Astrocyte (in vitro differentiated cells and primary cell): ENCODE measurements around the gene CACNA1S.

DNA sequence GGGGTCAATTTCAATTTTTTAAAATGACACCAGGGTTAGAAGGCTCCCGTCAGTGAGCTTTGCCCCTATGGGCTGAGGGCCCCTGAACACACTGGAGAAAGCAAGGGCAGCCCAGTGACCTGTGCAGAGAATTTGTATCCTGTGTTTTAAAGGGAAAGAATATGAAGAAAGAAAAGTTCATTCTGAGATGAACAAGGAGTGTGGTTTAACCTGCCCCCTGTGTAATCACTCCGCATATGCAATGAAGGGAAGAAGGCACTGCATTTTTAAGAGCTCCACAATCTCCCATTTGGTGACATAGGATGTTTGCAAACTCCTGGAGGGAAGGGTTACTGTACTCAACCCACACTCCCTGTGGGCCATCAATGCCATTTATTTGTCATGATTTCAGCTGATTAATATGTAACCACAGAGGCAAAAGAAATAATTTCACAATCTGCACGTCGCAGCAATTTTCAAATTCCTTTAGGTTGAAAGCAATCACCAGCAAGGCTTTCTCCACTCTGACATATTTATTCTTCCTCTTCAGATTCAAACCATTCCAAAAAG is 95.6 kb downstream of the ZNF281 start:
- PRO-cap: no peak
- RRBS, 2 experiments: no CpG with 5 or more reads among the region's 4 CpGs

DNA sequence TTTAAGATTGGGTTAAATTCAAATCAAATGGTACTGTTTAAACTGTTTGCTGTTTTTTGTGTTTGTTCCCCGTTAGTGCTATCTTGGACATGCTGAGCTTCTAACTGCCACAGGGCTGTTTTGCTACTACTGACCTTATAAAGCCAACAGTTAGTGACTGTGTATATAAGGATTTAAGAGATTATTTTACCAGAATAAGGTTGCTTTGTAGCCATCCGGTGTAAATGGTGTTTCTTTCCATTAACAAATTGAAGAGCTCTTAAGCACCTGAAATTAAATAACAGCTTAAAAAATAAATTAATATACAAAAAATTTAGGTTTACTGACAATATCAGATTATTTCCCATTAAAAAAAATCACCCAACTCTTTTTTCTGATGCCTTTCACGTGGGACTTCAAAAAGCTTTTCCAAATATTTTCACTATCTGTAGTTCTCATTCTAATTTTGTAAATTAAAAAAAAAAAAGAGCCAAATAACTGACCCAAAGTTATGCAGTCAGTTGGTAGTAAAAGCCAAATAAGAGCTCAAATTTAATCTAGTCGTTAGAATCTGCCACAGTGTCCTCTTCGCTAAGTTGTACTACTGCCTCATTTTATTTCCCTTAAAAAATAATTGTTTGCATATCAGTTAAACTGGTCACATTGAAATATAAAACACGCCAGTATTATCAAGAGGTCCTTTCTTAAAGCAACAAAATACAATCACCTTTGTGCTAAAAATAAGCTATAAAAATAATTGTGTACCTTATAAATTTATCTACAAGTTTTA is 36.7 kb downstream of the ZNF281 start:
- PRO-cap: no peak
- RRBS, 2 experiments: no CpG with 5 or more reads among the region's 6 CpGs

DNA sequence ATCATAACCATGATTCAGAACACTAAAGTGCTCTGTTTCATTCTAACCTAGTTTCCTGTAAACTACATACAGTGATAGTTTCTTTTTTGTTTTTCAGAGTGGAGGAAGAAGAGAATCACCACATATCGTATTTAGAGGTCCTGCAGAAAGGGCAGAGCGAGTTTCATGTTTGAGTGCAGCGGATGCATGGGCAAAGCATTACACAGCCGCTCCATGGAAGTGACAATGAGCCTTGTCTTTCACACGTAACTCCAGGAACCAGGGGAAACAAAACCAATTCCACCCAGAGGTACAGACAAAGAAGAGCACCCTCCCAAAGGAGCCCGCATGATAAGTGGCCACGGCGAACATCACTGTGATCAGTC is 64.0 kb upstream of the ZNF281 start:
- PRO-cap: no peak
- RRBS, 2 experiments: no CpG with 5 or more reads among the region's 8 CpGs

- PRO-cap: no peak
- RRBS, 2 experiments: no CpG with 5 or more reads among the region's 1 CpG
Measured at GRCh38 chr1:200479674-200480452, 70.0 kb upstream of the ZNF281 start.

DNA sequence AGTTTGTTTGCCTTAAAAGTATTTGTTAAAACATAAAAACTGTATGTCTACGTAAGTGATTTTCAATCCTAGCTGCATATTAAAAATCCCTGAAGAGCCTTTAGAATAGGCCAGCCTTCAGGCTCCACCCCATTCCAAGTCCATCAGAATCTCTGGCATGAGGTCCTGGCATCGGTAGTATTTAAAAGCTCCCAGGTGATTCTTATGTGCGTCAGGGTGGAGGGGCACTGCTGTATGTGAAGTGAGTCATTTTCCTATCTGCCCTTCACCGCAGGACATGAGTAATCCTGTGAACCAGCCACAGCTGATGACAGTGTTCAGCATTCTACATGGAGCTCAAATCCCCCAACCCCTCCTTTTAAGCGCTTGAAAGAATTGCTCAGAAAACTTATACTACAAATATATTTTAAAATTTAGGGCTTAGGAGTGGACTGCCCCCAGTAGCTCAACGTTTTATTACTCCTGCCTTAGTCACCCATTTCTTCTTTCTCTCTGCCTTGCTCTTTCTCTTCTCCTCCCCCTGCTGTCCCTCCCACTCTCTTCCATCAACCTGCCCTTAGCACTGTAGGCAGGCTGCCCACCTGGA is 73.7 kb upstream of the ZNF281 start:
- PRO-cap: no peak
- RRBS, 2 experiments: no CpG with 5 or more reads among the region's 6 CpGs

DNA sequence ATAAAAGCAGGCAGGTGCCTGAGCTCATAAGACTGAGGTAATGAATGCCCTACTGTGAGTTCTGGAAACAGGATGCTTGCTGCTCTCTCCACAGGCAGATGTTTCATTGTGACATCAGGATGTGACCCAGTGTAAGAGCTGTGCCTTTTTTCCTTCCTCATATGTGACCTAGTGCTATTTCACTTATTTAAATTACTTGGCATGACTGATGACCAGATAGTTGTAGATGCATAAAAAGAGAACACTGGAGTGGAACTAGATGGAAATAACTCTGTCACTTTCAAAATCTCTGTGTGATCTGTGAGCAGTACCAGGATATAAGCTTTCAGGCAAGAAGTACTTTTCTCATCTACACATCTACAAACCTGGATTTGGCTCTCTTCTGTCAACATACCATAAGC is 31.8 kb downstream of the KIF14 start:
- PRO-cap: no peak

- PRO-cap: no peak
- RRBS, 2 experiments: no CpG with 5 or more reads among the region's 5 CpGs
Measured at GRCh38 chr1:200640892-200641298, 20.3 kb upstream of the KIF14 start.

GRCh38 chr1:200670443-200670821 is 725 bp upstream of the DDX59 start:
- PRO-cap: unidirectional peak, plus-strand start at chr1:200670556
- RRBS, 2 experiments: no CpG with 5 or more reads among the region's 5 CpGs

- PRO-cap: no peak
- RRBS, 2 experiments: no CpG with 5 or more reads among the region's 3 CpGs
Measured at GRCh38 chr1:200728992-200729608, 9.6 kb upstream of the CAMSAP2 start.

GRCh38 chr1:200899918-200900236 is 5.2 kb downstream of the INAVA start:
- PRO-cap: no peak
- RRBS, 2 experiments: no CpG with 5 or more reads among the region's 6 CpGs

GRCh38 chr1:201112301-201112806 is at the start of gene CACNA1S:
Gene CACNA1S (minus strand): TSS chr1:201112426.
- PRO-cap: no peak
- RRBS, 2 experiments: no CpG with 5 or more reads among the region's 8 CpGs

DNA sequence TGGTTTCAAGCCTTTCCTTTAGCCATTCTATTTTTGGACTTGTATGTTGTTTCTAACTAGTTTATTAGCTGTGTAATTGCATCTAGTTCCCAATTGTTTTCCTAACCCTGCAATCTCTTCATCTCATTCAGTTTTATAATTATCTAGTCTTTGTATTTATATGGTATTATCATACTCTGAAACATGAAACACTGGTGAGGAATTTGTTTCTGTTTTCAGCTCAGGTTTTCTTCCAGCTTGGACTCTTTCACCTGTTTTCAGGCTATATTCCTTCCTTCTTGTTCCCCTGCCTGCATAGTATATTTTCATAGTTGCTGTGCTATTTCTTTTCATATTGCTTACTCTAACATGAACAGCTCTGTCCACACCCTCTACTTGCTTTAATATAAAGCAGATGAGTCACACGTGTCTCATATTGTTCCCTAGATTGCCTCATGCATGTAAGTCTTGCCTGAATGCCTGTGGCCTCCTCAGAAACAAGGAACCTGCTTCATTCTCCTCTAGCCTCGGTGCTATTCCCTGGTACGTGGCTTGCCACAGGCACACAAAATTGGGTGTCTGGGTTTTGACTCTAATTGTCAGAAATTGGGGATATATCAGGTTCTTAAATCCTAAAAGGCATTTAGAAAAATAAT is 16.7 kb upstream of the PKP1 start:
- PRO-cap: no peak
- RRBS, 2 experiments: no CpG with 5 or more reads among the region's 3 CpGs

DNA sequence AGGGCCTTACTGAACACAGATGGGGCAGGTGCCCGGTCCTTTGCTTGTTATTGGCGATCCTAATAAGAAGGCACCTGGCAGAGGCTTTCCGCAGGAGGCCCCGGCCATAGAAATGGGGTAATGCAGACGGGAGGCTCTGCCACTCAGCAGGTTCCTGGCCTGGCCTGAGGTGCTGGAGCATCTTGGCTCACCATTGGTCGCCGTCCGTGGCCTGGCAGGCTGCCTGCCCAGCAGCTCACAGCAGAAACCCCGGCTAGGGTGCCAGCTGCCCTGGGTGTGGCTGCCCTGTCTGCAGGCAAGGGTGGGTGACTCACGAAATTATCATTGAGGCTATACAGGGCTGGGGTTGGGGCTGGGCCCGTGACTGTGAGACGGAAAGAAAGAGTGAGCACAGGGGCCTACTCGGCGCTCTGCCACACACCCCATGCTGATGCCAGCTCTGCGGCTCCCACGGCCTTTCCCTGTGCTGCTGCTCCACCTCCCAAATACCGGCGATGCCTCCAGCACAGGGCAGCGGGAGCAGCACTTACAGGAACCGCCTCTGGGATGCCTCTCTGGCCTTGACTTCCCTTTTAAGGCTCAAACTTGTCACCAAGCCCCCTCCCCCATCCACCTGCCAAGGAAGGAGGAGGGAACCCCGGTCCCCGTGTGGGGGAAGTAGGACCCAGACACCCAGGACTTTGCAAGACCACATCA is 8.0 kb upstream of the PKP1 start:
- PRO-cap: no peak
- RRBS, 2 experiments: 42 to 48% methylated on average over 4 of the region's 22 CpGs

DNA sequence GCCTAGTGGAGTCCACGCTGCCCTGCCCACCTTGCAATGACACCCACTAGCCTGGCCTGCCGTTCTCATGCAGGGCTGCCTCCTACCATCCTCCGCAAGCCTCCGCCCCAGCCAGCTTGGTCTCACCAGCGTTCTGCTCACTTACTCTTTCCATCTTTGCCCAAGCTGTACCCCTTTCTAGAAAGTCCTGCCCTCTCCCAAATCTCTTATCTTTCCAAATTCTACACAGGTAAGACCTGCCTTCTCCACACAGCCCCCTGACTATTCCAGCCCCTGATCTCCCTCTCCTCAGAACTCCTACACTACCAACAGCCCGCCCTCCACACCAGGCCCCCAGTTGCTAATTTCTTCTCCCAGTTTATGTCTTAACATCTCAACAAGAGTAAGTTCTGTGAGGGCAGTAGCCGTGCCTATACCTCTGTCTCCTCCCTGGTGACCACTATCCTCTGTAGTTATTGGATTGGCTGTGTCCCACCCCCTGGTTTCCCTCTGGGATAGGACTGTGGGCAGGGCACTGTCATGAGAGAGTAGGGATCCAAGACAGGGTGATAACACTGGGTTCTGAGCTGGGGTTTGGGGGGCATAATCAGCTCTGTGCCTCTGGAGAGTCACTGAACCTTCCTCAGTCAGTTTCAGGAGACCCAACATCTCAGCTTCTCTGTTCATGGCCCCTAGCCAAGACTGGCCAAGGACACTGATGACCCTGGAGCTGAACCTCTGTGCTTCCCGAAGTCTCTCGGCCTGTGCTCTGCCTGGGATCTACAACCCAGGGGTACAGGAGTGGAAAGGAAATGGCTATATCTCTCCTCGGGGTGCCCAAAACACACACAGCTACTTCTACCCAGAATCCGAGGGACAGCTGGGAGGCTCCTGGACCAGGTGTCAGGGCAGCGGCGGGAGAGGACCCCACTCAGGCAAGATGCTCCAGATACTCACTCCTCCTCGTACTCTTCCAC is 4.9 kb downstream of the TNNT2 start:
- PRO-cap: no peak
- RRBS, 2 experiments: no CpG with 5 or more reads among the region's 14 CpGs

GRCh38 chr1:201377864-201378306 is 405 bp upstream of the TNNT2 start:
- PRO-cap: no peak
- RRBS, 2 experiments: no CpG with 5 or more reads among the region's 2 CpGs

DNA sequence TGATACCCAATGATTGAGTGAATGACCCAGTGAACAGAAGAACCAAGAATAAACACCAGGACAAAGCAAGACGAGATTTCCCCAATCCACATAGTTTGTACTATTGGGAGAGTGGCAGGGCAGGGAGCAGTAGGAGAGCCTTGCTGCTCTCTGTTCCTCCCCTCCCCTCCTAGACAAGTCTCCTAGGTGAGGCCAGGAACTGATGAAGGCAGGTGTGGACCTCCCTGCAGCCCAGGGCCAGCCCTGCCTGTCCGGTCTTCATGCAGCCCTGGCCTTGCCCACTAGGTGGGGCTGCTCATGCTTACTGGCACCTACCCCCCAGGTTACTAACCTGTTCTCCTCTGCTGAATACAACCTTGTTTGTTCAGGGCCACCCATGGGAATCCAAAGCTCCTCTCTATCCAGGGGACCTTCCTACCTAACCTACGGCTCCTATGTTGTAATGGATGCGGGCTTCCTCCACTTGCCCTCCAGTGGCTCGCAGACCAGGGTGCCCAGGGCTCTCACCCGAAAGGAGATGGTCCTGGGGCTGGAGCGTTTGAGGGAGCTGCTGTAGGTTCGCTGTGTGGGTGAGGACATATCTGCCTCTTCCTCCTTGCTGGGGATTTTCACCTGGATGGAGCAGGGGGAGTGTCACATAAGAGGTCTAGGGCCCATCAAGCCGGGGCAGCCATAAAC is 7.9 kb upstream of the TNNT2 start:
- PRO-cap: no peak
- RRBS, 2 experiments: no CpG with 5 or more reads among the region's 9 CpGs

DNA sequence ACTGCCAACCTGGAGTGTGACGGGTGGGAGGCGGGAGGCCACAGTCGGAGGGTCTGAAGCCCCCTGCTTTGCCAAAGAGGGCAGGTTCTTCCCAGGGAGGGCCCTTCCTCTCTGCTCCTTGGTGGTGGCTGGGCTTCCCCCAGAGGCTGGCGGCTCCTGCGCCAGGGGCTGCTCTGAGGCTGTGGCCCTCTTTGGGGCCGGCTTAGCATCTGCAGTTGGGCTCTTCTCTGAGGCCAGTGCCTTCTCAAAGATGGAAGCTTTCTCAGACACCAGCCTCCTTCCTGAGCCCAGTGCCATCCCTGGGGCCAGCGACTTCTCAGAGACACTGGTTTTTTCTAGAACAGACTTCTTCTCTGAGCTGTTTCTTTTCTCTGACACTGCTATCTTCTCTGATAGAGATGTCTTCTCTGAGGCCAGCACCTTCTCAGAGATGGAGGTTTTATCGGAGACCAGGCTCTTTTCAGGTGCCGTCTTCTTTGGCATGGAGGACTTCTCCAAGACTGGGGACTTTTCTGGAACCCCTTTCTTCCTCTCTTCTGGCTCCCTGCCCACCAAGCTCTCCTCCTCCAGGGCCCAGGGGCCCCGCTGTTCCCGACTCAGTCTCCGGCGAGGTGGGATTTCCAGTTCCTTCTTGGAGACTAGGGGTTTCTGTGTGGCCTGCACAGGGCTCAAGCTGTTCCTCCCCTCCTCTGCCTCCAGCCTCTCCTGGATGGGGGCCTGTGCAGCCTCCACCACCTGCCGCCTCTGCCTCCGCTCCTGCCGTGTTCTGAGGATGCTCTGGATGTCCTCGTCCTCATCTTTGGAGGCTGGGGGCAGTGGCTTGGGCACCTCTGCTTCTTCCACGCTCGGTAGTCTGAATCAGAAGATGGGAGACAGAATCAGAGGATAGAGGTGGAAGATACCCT is 9.1 kb upstream of the TNNT2 start:
- PRO-cap: no peak
- RRBS, 2 experiments: no CpG with 5 or more reads among the region's 19 CpGs

DNA sequence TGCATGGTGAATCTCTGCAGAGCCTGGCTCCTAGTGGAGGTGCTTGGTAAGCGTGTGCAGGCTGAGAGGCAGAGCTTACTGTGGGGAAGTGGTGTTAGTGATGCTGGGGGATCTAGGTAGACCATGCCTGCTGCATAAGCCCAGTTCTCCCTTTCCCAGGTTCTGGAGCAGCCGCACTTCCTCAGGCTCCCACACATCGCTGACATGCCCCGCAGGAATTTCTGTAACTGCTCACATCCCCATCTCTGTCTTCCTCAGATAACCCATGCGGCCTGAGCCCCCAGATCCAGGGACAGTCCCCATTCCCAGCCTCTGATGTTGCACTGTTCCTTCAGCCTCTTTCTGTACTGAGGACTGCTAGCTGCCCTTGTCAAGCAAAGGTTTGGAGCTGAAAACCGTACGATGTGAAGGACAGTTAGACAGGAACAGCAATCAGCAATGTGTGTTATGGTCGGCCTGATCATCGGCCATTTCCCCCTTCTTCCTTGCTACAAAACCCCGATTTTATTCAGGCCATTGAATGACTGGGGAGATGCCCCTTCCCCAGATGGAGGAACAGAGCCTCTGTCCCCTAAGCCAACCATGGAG is 8.0 kb downstream of the CSRP1 start:
- PRO-cap: no peak
- RRBS, 2 experiments: no CpG with 5 or more reads among the region's 10 CpGs

DNA sequence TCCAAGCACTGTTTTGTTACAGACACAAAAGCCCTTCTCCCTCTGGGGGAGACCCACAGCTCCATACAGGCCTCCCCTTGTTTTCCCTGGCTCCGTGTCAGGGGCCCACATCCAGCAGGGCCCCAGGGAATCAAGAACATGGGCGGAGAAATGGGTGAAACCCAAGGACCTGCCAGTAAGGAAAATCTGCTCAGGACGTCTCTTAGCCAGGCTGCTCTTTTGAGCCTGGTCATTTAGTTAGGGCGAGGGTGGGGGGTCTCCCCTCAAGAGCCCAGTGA is 6.7 kb downstream of the CSRP1 start:
- PRO-cap: no peak
- RRBS, 2 experiments: no CpG with 5 or more reads among the region's 4 CpGs

GRCh38 chr1:201504273-201504848 is 2.6 kb downstream of the CSRP1 start:
- PRO-cap: no peak
- RRBS, 2 experiments: no CpG with 5 or more reads among the region's 8 CpGs